RPMI7951 (cell line): ENCODE measurements around a stretch of chr17.

DNA sequence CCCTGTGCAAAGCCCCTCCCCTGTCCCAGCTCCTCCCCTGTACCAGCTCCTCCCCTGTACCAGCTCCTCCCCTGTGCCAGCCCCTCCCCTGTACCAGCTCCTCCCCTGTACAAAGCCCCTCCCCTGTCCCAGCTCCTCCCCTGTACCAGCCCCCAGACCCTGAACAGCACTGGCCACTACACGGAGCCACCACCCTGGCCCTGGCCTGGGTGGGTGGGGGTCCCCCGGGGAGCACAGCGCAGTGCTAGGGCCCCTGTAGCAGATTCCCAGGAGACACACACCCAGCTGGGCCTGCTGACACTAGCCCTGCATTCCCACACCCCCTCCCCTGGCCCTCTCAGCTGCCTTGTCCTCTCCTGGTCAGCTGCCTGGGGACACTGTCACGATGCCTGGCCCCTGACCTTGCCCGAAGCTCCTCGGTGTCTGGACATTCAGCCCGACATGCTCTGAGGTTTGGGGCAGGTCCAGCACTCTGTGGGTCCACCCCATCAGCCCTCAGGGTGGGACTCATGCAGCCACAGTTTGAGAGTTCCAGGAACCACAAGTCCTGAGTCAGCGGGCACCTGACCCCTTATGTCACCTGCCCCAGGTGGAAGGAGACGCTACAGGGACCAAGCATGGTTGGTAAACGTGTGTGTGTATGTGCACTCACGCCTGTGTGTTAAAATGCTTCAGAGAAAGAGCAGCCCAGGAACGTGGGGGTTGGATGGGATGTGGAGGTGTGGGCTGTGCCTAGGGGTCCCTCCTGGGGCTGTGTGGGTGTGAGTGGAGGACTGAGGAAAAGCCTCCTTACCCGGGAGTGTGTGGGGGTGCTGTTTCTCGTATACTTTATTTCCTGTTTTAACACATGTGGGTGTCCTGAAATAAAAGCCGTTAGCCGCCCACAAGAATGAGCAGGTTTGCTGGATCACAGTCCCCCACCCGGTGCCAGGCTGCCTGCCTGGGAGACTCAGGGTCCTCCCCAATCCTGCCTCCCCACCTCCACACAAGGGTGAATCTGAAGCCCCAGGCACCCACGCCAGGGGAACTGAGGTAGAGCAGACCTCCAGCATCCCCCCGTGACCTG is 114.3 kb downstream of the METRNL start:
- RAMPAGE, long total RNA: no peak